ENCODE measurements around the genes SRR, CLUH and OR1D5.

- PRO-cap, result no peak
- RAMPAGE, long total RNA, result no peak
Measured at GRCh38 chr17:2299392-2299607, 4.3 kb downstream of the SMG6 start.

- PRO-cap, result bidirectional peak, plus-strand start at chr17:2303956, minus-strand start at chr17:2303851
- RAMPAGE, long total RNA, result start-site peak on the plus strand at chr17:2303948-2303973, 277 and 48 reads in 2 replicates
Measured at GRCh38 chr17:2303939-2304100, at the start of gene SRR. Gene SRR, plus strand, starts transcription at chr17:2303950.

DNA sequence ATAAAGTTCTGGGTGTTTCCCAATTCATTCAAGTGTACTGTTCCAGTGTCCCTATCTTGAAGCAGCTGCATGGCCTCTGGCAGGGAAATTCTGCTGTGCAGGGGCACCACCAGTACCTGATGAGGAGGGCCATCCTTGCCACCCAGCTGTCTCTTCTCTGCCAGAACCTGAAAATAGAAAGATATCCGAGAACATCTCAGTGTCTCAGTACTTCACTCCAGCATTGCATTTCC is 777 bp downstream of the TSR1 start:
- PRO-cap, result no peak
- RAMPAGE, long total RNA, result no peak

DNA sequence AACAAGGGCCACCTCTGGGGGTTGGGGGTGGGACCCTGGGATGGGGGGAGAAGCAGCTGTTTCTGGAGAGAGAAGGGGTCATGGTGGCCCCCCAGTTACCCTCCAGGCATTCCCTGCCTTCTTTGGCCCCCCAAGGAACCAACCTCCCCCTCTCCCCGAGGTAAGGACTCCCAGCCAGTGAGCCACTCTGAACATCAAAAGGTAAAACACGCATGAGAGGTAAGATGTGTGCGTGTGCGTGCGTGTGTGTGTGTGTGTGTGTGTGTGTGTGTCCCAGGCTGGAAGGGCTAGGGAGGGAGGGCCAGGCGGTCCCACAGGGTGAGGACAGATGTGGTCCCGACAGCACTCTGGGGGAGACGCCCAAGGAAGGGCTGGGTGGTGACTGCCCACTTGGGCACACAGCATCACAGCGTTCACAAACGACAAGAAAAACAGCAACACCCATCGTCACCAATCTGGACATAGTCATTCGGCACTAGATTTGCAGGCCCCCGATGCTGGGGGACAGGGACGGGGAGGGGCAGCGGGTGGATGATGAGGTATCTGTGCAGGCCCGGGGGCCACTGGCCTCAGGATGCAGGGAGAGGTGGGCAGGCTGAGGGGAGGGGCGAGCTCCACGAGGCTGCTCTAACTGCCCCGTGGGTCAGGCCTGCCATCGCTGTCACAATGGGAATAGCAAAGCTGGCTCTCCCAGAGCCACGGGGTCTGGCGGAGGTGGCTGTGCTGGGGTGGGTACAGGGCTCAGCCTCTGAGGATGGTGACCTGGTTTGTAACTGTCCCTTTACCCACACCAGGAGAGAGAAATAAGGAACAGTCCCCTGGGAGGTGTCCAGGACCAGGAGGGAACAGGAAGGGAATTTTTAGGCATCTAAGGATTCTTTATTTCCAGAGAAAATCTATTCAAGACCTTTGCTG is 16.2 kb downstream of the MNT start:
- PRO-cap, result no peak
- RAMPAGE, long total RNA, result no peak

- PRO-cap, result bidirectional peak, plus-strand start at chr17:2393331, minus-strand start at chr17:2393328; bidirectional peak, plus-strand start at chr17:2394039, minus-strand start at chr17:2393874
- RAMPAGE, long total RNA, result no peak
Measured at GRCh38 chr17:2393036-2393931, 7.6 kb downstream of the MNT start.

DNA sequence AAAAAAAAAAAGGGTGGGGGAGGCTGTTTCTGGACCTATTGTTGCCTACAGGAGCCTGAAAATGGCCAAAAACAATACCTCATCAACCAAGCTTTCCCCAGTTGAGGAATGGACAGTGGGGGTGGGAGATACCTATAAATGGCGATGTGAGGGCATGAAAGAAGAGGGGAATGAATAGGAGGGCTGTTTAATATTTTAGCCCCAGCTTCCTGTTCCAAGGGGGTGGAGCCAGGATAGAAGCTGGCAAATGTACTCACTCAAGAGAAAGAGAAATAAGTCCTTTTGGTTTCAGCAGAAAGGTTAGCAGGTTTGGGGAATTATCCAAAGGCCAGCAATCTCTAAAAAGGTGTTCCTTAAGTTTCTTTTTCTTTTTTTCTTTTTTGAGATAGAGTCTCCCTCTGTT is 3.5 kb upstream of the MNT start:
- PRO-cap, result no peak
- RAMPAGE, long total RNA, result no peak

GRCh38 chr17:2562976-2563642 is 30.3 kb upstream of the PAFAH1B1 start:
- PRO-cap, result no peak
- RAMPAGE, long total RNA, result no peak

- PRO-cap, result bidirectional peak, plus-strand start at chr17:2712016, minus-strand start at chr17:2711714
- RAMPAGE, long total RNA, result start-site peak on the plus strand at chr17:2711953-2712031, 19 and 16 reads in 2 replicates
Measured at GRCh38 chr17:2711426-2712089, at the start of gene CLUH. Gene CLUH, minus strand, starts transcription at chr17:2711764.

DNA sequence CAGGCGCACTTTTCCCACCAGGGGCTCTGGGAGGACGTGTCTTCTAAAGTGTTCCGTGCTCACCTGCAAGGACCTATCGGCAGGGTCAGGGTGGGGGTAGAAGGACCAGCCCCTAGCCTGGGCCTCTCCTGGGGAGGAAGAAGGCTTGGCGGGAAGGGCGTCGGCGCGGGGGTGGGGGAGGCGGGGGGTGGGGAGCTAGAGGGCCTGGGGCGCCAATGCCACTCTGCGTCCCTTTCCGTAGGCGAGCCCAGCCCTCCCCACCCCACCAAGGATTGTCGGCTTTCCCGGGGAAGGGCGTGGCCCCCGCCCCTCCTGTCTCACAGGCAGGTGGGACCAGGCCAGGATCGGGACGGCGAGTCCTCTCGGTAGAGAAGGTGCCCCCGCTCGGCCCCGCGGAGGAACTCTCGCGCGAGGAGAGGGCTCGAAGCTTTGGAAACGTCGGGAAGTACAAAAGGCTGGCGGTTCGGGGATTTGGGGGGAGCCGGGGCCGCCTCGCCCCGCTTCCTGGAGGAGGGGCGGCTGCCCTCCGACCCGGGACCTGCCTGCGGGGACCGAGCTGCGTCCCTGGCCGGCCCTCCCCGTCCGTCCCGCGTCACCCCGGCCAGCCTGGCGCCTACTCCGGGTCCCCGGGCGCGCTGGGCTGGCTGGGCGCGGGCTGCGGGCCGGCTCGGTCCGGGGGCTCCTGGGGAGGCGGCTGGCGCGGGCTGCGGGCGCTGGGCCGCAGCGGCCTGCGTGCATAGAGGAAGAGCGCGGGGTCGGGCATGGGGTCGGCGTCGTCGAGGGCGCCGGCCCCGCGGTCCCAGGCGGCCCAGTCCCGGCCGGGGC is 12.4 kb upstream of the CLUH start:
- PRO-cap, result no peak
- RAMPAGE, long total RNA, result no peak

- PRO-cap, result no peak
- RAMPAGE, long total RNA, result no peak
Measured at GRCh38 chr17:2737005-2737316, 12.5 kb downstream of the CCDC92B start.

- PRO-cap, result no peak
- RAMPAGE, long total RNA, result no peak
Measured at GRCh38 chr17:2777399-2777836, 18.8 kb upstream of the RAP1GAP2 start.

DNA sequence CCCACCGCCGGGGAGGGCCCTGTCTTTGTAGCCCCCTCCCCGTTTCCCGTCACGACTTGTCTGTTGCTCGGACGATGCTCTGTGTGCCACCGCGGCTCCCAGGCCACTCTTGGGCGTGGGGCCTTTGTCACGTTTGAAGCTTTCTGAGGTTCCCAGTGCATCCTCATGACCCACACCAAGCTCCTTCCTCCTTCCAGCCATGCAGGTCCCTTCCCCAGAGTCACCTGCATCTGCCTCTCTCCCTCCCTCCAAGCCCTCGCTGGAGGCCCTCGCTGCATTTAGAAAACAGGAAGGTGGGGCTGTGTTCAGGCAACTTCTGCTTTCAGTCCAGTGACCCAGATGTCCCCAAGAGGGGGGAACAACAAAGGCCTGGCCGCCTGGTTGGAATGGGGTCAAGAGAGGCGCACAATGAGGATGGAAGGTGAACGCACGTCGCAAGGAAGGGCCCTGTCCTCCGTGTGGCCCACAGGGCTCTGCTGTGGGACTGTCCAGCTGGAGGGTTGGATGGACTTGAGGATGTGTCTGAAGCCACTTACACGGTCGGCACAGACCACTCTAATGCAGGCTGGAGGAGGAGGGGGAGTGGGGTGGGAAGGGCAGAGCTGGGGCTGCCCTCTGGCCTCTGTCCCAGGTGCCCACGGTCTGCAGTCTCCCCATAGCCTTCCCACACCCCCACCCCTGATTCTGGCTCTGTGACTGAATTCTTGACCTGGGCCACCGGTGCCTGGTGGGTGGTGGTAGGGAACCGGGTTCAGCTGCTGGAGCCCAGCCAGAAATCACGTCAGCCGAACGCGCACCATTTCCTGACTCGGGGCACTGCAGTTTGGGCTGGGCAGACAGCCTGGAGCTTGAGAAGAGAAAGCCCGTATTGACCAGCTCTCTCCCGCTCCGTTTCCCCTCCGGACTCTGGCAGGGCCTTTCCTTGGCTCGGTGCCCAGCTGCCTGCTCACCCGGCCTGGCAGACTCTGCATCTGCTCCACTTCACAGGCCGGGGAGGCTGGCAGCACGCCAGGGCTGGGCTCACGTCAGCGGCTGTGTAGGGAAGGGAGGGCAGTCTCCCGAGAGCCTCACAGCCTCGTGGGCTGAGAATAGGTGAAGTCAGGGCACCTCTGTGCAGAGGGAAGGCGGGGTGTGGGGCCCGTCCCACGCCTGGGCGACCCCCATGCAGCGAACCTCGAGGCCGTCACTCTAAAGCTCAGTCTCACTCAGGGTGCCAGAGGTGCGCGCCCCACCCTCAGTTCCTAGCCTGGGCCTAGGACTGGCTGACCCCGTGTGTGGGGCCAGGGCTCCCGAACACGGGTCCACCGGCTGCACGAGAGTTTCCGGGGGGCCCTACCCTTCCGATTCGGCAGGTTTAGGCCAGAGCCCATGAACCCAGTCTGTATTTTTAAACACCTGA is 59.5 kb downstream of the OR1D5 start:
- PRO-cap, result bidirectional peak, plus-strand start at position 835 of the sequence, minus-strand start at position 810 of the sequence; bidirectional peak, plus-strand start at position 1,070 of the sequence, minus-strand start at position 894 of the sequence
- RAMPAGE, long total RNA, result no peak

- PRO-cap, result no peak
- RAMPAGE, long total RNA, result no peak
Measured at GRCh38 chr17:3017767-3018400, 45.5 kb downstream of the OR1D5 start.

GRCh38 chr17:3033772-3034545 is 29.4 kb downstream of the OR1D5 start:
- PRO-cap, result no peak
- RAMPAGE, long total RNA, result no peak

DNA sequence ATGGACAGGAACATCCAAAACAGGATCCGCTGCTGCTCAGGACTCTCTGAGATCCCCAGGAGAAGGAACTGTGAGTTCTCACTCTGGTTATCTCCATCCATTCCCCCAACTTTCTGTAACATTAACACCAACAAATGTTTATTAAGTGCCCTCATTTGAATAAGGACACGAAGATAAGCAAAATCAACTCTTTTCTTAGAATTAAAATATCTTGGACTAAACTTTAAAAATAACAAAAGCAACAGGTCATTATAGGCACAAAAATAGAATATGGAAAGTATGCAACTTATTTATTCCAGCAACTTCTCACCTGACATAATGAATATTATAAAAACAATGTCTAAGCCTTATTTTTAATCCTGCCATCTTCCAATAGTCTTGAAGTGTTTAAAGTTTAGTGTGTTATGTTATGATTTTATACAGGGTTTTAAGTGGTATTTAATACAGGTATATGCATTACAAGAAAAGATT is at the start of gene OR1D5:
OR1D5 (minus strand) TSS at position 101 of the 471 bp plus-strand sequence.
- PRO-cap, result no peak
- RAMPAGE, long total RNA, result no peak

DNA sequence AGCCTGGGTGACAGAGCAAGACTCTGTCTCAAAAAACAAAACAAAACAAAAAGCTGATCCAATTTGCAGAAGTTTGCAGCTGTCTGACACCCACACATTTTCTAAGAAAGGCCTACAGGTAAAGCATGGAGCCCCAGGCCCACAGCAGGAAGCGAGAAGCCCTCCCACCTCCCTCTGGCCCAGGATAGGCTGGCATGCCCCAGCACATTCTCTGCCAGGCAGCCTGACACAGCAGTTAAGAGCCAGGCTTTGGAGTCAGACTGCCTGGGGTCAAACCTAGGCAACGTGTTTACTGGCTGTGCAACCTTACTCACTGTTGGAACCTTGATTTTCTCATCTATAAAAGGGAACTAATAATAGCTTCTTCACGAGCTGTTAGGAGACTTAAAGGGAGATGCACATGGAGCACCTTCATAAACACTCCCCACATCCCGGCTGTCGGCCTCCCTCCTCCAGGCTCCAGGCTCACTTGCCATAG is 5.3 kb upstream of the TRPV3 start:
- PRO-cap, result no peak
- RAMPAGE, long total RNA, result no peak

DNA sequence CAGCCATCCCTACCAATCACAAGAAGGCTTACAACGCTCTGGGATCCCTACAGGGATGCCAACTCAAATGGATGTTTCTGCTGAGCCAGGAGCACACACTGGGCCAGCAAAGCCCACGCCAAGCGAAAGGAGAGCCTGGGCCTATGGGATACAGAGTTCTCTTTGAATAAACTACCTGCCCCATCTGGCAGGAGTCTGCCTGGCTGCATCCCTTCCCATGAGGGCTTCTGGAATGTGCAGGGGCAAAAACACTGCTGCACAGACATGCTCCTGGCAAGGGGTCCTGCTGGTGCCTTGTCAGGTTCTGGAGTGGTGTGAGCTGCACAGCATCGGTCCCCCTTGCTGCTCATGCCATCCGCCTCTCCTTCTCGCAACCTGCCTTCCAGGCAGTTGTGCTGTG is 265 bp upstream of the TRPV1 start:
- PRO-cap, result no peak
- RAMPAGE, long total RNA, result no peak

DNA sequence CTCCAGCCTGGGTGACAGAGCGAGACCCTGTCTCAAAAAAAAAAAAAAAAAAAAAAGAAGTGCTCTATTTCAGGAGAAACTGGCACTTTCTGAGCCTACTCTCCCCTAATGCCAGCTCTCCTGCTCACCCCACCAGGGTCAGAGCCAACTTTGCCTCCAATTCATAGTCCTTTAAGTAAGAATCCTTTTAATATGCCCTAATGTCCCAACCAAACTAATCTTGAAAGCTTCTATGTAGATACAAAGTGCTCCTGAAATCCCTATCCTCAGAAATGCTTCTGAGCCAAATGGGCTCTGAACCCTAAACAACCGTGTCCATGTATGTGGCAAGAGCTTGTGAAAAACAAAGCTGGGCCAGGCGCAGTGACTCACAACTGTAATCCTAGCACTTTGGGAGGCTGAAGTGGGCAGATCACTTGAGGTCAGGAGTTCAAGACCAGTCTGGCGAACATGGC is 1.5 kb downstream of the SHPK start:
- PRO-cap, result no peak
- RAMPAGE, long total RNA, result no peak

DNA sequence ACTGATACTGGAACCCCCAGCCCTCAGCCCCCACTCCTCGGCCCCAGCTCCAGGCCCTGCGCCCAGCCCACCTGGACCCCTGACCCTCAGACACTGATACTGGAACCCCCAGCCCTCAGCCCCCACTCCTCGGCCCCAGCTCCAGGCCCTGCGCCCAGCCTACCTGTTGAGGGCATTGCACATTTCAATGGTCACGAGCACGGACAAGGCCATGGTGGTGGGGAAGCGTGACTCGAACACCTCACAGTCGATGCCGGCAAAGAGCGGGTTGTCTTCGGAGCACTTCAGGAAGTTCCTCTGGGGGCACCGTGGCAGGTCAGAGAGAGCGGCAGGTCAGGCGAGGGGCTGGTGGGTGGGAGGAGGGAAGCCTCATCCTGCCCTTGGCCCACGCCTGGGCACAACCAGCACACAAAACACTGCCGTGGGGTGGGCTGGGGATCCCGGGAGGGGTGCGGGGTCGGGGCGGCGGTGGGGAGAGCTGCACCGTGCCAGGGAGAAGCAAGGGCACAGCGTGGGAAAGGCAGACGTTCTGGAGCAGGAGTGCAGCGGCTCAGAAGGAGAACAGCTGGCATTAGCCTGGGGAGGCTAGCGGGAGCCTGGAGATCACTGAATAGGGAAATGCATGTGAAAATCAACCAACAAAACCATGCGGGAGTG is 14.0 kb upstream of the P2RX1 start:
- PRO-cap, result no peak
- RAMPAGE, long total RNA, result no peak

GRCh38 chr17:3960010-3960458 is 4.2 kb downstream of the ATP2A3 start:
- PRO-cap, result no peak
- RAMPAGE, long total RNA, result no peak